Fallopian tube (tissue), 1 donor: ENCODE measurements around a stretch of chr5.

DNA sequence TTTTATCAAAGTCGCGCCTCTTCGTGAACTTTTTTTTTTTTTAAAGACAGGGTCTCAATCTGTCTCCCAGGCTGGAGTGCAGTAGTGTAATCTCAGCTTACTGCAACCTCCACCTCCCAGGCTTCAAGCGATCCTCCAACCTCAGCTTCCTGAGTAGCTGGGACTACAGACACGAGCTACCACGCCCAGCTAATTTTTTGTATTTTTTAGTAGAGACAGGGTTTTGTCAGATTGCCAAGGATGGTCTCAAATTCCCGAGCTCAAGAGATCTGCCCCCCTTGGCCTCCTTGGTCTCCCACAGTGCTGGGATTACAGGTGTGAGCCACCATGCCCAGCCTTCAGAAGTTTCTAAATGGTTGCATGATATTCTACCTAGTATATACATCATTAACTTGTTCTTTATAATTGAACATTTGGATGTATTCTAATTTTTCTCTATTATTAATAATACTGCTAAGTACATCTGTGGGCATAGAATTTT, 43.8 kb downstream of the CSNK1A1 start:
- PRO-cap = no peak

GRCh38 chr5:149675483-149676527, 54.3 kb upstream of the PPARGC1B start:
- PRO-cap = unidirectional peak, plus-strand start at chr5:149676162

DNA sequence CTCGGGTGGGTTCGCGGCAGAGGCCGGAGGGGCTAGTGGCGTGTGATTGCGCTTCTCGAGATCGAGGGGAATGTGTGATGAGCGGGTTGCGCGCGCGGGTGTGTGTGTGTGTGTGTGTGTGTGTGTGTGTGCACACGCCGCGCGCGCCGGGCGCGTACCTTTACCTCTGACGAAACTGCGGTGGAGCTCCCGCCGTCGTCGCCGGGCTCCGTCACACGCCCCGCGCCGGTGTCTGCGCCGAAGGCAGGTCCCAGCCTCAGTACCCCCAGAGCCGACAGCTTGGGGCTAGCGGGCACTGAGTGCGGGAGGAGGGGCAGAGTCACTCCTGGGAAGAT, 1.8 kb downstream of the PPARGC1B start:
- PRO-cap = bidirectional peak, plus-strand start at position 163 of the sequence, minus-strand start at position 76 of the sequence

DNA sequence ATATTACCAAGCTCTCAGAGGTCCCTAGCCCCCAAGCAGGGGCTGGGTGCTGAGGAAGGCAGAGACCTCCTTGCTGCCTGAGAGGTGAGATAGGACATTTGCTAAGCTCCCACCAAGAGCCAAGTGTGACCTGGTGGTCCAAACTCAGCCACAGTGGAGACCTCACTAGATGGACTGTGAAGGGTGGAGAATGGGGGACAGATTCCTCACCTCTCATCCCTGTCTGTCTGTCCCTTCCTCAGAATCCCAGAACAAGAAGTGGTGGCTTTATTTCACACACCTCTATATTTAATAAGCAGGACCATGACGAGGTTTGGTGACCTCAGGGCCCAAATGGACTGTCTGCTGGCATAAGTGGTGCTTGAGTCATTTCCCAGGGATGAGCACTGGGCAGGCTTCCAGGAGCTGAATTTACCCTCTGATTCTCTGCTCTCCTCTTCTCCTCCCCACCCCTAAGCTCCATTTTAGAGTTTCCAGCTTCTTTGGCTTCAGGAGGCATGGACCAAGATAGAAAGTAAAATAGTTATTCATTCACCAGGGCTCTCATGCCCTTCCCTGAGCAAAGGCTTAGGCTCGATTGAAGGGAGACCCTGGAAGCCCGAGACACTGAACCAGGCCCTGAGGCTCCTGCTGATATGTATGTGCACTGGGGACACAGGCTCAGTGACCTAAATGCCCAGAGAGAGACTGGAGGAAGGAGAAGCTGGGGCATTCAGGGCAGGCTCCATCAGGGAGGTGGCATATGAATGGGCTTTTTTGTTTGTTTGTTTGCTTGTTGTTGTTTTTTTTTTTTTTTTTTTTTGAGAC, 69.0 kb downstream of the PPARGC1B start:
- PRO-cap = no peak

DNA sequence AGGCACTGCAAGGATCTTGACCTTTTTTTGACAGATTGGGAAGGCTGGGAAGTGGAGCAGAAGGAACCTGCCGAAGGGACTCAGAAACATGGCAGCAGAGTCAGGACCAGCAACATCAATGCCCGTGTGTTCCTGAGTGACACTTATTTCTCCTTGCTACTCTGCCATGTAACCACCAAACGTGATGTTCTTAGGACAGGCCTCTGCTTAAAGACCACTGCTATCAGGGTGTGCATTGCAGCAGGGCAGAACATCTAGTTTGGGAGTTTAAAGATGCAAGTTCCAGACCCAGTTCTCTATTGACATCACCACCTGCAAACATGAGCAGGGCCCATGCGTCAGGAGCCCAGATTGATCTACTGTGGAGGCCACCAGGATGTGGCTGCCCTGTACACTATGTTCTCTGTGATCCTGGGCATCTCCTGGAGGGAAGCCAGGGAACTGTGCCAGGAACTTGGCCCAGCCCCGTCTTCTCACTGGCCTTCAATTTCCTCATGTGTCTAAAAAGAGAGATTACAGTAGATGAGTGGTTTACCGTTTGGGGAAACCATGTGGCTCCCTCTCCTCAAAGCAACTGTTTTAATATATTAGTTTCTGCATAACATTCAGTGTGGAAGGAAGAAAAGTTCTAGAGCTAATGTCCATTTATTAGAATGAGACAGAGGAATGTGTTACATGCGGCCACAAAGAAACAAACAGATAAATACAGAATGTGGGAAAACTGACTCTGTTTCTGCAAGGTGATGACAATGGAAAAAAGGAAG, 87.1 kb downstream of the PDE6A start:
- PRO-cap = no peak

GRCh38 chr5:149995966-149996473, 4.4 kb downstream of the TIGD6 start:
- PRO-cap = no peak

DNA sequence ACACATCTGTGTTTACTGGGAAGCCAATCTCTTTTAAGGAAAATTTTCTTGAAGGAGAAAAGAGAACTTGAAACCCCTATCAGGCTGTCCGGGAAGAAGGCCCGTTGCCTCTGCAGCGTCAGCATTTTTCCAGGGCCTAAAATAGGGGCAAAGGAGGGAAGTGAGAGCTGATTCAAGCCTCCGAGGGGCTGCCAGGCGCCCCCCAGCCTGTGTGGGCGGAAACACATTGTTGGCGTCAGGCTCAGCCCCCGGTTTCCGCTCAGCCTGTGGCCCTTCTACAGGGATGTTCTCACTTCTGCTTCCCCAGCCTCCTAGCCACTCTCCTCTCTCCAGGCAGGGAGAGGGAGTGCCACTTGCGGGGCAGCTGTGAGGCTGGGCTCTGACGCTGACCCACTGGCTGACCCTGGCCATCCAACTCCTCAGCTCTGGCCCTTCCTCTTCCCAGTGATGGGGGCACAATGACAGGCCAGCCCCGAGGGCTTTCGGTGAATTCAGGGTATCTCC, 4.5 kb downstream of the CSF1R start:
- PRO-cap = no peak

DNA sequence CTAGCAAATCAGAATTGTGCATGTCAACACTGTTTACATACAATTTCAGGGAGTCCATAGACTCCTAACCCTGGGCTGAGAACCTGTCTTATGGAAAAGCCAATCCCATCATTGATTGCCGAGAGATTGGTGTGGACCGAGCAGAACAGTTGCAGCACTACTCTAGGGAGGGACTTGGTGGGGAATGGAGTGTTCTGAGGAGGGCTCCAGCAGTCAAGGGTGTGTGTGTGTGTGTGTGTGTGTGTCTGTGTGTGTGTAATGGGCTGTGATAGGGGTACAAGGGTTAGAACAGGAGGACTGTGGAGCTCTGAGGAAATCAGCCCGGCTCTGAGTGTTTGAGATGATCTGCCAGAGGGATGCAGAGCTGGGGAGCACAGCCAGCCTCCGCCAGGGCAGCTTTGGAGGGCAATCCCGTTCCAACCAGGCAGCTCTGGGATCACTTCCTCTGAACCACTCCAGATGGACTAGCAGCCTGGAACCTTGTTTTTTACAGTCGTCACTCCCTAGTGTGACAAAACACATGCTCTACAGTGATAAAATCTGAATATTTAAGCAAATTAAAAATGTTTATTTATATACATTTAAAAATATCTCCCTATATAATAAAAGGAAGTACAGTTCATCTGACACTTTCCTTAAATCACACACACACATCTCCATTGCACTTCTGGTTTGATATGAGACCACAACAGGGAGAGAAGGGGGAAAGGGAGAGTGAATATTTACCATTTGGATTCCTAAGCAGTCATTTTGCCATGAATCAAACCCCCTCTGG, 2.9 kb upstream of the SLC6A7 start:
- PRO-cap = no peak

GRCh38 chr5:150358242-150358555, 702 bp downstream of the TCOF1 start:
- PRO-cap = no peak

GRCh38 chr5:150389806-150390628, 22.7 kb downstream of the CD74 start:
- PRO-cap = no peak

DNA sequence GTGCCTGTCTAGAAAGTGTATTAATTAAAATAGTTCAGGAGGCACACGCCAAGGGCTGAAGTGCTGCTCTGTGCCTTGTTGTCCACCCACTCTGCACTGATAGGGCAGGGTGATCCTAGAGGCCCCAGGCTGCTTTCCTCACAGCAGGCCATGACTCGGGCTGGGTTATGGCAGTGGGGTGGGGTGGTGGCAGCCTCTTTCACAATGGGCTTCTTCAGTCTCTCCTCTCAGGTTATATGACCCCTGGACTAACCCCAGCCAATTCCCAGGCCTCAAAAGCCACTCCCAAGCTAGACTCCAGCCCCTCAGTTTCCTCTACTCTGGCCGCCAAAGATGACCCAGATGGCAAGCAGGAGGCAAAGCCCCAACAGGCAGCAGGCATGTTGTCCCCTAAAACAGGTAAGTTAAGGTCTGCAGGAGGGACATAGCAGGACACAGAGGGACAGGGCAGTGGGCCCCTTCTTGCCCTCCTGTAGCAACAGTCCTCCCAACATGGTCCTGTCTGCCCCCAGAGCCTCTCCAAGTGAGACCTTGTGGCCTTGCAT, 19.5 kb downstream of the CD74 start:
- PRO-cap = no peak

DNA sequence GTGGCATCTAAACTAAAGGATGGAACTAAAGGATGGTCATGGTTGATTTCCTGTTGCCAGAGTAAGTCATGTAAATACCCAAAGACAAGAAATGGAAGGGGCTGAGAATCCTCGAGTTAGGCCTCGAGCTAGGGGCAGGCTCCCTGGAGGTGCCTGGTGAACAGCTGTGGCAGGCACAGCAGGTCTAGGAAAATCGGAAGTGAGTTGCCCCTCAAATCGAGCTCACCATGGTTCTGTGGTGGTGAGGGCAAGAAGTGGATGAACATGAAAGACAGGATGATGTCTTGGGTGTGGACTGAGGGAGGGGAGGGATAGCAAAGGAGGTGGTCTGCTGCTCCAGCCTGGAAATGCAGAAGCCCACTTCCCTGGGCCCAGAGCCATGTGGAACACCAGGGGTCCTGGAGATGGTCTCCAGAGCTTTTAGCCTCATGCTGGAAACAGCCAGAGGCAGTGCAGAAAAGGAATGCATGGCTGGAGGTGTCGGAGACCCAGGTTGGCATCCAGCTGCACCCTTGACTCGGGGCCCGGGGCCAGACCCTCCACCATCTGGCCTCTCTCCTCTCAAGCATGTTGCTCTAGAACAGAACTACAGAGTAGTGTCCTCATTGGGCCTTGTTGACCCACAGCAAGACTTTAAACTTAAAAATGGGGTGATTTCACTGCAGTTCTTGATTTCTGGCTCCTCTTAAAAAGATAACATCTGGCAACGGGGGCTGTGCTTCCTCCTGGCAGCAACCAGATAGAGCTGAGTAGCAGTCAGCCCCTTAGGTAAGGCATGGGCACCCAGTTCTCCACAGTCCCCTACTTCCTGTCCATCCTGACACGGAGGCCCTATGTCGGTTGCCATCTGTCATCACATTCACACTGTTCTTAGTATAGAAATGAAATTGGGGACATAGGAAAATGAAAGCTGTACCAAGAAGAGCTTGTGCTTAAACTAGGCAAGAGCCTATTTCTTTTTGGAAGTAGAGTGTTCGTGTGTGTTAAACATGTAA, 11.9 kb downstream of the CD74 start:
- PRO-cap = no peak

DNA sequence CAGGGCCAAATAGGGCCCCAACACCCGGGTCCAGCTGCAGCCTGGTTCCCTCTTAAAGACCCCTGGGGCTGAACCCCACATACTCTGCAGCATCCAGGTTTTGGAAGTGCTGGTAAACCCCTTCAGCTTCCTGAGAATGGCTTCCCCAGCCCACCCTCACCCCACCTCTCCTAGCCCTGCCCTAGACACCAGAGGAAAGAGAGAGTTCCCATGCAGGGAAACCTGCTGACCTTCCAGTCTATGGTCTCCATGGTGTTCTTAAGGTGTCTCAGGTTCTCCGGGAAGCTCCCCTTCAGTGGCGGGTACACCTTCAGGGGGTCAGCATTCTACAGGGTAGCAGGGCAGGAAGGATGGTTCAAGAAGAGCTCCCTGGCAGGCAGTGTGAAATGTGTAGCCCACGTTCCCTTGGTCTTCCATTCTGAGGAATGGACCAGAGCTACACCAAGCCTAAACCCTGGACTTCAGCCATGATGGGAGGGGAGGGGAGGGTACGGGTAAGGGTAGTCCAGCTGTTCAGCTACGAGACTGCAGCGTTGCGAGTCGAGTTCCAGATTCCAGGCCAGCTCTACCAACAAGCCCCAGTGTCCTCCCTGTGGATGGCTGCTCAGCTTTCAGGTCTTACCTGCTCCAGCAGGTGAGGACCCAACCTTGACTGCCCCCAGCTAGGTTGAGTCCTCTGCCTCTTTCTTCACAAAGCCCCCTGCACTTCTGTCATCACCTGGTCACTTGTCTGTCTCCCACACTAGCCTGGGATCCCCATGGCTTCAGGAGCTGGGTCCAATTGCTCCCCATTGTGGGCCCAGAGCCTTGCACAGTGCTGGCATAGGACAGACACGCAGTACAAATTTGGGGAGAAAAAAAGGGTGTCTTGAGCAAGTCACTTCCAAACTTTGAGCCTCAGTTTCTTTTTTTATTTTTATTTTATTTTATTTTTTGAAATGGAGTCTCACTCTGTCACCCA, 7.6 kb downstream of the CD74 start:
- PRO-cap = no peak

DNA sequence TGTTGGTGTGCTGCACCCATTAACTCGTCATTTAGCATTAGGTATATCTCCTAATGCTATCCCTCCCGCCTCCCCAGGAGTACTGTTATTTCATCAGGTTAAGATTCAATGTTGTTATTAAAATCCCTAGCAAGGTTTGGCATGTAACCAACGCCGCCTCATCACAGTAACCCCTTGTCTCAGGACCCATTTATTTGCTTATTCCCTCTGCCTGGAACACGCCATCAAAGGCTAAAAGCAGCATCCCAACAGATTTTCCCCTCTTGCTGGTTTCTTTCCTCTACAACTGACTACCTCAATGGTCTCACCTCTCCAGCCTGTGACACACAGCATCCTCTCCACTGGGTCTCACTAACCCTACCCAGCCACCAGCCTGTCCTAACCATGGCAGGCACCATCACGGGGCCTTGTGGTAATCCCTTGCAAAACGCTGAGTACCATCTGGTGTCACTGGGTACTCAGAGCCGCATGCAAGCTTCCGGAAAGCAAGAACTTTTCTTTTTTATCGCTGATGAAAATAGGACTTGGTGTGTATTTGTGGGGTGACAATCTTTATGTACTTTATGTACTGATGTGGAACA, 6.2 kb downstream of the RPS14 start:
- PRO-cap = no peak

GRCh38 chr5:150500754-150501460, 7.0 kb upstream of the NDST1 start:
- PRO-cap = no peak

GRCh38 chr5:150506409-150506927, 1.5 kb upstream of the NDST1 start:
- PRO-cap = no peak

GRCh38 chr5:150547971-150548584, 40.1 kb downstream of the NDST1 start:
- PRO-cap = no peak

GRCh38 chr5:150585649-150586432, 54.6 kb upstream of the SYNPO start:
- PRO-cap = no peak

- PRO-cap = no peak
Observed at GRCh38 chr5:150591021-150591413, 49.4 kb upstream of the SYNPO start.

GRCh38 chr5:150593097-150593373, 47.4 kb upstream of the SYNPO start:
- PRO-cap = unidirectional peak, plus-strand start at chr5:150593162